ENCODE results near the gene PPARG.

GRCh38 chr3:12142907-12143289 lies 15.8 kb downstream of the TIMP4 start:
- PRO-cap: no peak
- RAMPAGE, long total RNA, 4 experiments: no peak in any of the 4 experiments

DNA sequence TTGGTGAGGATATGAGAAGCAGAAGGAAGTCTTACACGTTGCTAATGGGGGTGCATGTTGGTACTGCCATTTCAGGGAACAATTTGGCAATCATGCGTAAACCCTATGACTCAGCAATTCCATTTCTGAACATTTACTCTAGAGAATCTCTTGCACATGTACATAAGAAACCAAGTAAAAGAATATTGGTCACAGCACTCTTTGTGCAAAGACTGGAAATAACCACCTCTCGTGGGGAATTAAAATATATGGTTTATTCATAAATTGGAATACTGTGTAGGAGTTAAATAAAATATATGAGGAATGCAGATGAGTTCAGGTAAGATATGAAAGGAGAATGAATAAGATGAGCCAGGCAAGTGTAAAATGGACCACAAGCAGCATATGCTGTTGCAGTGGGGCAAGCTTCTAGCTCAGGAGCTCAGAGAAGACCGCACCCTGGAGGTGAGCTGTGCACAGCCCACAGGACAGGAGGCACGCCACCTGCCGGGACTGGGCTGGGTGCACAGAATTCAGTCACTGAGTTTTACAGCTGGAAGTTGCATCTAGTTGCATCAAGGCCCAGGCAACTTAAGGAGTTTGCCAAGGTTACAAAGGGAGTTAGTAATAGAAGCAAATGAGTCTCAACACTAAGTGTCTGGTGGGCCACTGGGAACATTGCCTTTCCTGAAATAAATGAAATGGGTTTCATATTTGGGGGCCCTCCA lies 35.8 kb upstream of the TIMP4 start:
- PRO-cap: no peak
- RAMPAGE, long total RNA, 4 experiments: no peak in any of the 4 experiments

GRCh38 chr3:12288450-12289463 lies at the start of gene PPARG:
PPARG (plus strand) TSS chr3:12289070.
- PRO-cap: bidirectional peak, plus-strand start at chr3:12288552, minus-strand start at chr3:12288593; bidirectional peak, plus-strand start at chr3:12289051, minus-strand start at chr3:12288977
- RAMPAGE, long total RNA, 4 experiments: start-site peak on the plus strand in 2 of 4 experiments, at chr3:12288370-12289075 at its widest, 11 to 47 reads per replicate

- PRO-cap: no peak
- RAMPAGE, long total RNA, 4 experiments: no peak in any of the 4 experiments
Observed at GRCh38 chr3:12289464-12289951, 638 bp downstream of the PPARG start.

DNA sequence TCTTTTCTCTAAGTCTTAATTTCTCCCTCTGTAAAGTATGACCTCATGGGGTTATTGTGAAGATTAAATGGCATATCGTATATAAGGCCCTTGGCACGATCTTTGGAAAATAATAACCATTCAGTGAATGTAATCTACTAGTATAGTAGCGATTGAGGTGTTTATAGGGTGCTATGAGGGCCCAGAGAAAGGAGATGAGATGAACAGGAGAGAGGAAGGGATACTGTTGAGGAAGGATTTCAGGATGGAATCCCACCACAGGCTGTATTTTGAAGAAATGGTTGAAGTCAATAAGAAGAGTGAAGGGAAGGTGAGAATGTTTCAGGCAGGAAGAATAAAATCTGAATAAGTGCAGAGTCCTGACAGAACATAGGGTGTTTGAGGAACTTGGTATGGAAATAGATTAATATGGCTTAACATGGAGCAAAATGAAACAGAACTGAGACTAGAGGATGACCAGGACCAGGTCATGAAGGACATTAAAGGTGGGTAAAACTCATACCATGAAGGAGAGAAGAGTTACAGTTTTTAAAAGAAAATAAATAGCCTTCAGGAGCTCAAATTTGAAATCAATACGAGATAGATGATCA lies 53.7 kb upstream of the TSEN2 start:
- PRO-cap: no peak
- RAMPAGE, long total RNA, 4 experiments: start-site peak on the plus strand in 1 of 4 experiments, centred at positions 138 to 341 of the sequence, 6 to 8 reads per replicate

DNA sequence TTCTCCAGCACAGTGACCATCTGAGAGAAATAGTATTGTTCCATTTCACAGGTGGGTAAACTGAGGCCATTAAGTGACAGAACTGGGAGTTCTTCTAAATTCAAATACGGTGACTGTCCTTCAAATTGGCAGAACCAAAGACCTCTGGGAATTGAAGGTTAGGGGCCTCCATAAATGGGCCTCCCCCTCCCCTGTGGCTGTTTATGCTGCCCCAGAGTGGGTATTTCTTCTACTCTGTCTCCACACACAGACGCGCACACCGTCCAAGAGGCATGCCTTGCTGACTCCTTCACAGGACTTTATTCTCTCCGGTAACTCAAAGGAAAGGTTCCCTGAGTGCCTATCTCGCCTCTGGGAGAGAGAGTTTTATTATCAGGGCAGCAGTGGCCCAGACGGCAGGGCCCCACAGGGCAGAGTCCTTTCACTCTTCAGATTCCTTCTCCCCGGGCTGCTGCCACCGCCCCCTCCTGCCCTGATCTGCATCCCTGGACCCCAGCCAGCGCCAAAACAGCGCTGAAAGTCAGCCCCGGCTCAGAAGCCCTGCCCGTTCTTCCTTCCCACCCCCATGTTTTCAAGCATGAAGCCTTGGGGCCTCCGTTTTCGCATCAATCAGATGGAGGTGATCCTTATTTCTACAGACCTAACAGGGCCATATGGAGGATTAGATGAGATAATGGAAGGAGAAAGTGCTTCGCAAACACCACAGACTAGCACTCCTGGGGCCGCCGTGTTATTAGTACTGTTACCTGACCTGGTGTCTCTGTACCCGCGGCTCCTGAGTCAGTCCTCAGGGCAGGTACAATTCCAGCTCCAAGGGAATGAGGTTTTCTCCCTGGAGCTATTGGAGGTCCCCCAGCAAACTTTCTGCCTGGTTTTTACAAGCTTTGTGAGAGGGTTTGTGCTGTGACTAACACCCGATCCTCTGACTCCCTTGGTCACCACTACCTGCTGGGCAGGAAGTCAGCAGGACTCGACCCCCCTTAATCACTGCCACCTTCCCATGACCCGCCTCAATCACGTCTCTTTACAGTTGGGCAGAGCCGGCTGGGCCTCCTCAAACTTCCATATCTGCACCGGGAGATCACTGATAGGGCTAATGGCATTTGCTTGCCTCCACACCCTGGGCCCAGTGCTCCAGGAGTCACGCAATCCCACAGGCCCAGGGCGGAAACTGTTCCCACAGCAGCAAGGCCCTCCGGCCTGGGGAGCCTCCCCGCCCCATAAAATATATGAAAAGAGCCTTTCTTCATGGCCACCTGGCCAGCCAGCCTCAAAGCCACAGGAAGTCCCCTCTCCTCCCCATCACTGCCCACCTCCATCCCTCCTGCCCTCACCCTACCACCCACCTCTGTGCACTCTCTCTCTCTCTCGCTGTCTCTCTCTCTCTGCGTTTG lies 39.5 kb upstream of the TSEN2 start:
- PRO-cap: bidirectional peak, plus-strand start at position 431 of the sequence, minus-strand start at position 291 of the sequence; bidirectional peak, plus-strand start at position 1,022 of the sequence, minus-strand start at position 943 of the sequence
- RAMPAGE, long total RNA, 4 experiments: no peak in any of the 4 experiments

DNA sequence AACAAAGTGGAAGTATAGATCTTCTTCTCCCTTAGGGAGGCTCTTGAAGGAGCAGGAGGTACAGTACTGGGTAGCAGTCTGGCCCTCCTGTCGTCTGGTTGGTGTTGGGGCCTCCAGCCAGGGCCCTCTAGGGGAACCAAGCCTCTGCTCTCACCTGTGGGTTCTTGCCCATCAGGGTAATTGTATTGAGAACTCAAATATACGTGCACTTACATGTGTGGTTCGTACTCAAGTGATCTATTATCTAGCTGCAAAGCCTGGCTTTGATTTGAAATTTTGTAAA lies 25.9 kb downstream of the MKRN2 start:
- PRO-cap: no peak
- RAMPAGE, long total RNA, 4 experiments: no peak in any of the 4 experiments

GRCh38 chr3:12583161-12583509 lies 26.2 kb downstream of the MKRN2 start:
- PRO-cap: no peak
- RAMPAGE, long total RNA, 4 experiments: no peak in any of the 4 experiments

GRCh38 chr3:12906176-12906457 lies 64.8 kb upstream of the RPL32 start:
- PRO-cap: no peak
- RAMPAGE, long total RNA, 4 experiments: no peak in any of the 4 experiments

DNA sequence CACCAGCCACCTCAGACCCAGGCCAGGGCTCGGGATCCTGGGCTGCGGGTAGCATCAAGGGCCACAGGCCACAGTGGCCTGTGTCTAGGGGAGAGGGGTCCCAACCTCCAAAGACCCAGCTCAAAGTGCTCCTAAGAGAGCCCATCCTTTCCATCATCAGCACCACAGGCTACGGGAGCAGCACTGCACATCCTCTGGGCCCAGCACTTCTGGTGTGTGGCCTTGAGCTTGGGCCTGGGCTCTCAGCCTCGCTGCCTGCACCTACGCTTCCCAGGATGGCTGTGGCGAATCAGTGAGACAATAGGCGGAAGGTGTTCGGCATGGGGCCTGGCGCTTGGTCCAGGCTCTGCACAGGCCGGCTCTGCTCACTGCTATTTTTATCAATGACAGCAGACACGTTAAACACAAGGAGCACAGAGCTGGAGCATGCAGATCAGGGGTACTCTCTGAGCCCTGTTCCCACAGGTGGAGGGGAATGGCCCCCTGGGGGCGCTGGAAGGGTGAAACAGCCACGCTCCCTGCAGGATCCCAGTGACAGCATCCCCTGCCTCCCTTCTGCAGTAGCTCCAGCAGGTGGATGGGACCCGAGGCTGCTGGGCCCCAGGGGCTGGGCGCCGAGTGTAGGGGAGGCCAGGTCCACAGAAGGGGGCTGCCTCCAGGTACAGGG lies 89.9 kb upstream of the RPL32 start:
- PRO-cap: no peak
- RAMPAGE, long total RNA, 4 experiments: no peak in any of the 4 experiments

DNA sequence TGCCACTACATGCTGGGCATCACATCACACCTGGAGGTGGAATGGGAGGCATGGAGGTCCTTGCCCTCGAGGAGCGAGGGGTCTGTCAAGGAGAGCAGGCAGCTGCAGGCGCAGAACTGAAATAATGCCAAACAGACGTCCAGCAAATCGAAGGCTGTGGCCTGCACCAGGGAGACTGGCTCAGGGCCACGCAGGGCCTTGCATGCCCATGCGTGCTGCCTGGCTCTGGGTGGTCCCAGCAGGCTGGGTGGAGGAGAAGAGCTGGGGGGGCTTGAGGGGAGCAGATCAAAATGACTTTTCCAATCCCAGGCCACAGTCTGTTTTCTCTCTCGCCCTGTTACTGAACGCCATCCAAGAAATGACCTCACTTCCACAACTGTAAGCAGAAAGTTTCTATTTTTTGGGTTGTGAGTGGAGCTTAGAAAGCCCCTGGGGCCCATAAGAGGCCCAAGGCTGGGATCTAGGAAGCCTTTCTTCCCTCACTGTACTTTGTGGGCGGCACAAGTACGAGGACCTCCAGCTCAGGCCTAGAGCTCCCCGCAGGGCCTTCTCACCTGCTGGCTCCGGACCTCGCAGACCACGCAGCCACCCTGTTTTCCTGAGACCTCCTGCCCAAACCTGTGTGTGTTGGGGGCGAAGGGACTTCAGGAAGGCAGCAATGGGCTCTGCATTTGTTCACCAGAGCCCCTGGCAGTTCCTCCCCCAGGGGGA lies 97.0 kb upstream of the RPL32 start:
- PRO-cap: no peak
- RAMPAGE, long total RNA, 4 experiments: no peak in any of the 4 experiments

- PRO-cap: no peak
- RAMPAGE, long total RNA, 4 experiments: no peak in any of the 4 experiments
Observed at GRCh38 chr3:12952386-12952913, 111.1 kb upstream of the RPL32 start.

DNA sequence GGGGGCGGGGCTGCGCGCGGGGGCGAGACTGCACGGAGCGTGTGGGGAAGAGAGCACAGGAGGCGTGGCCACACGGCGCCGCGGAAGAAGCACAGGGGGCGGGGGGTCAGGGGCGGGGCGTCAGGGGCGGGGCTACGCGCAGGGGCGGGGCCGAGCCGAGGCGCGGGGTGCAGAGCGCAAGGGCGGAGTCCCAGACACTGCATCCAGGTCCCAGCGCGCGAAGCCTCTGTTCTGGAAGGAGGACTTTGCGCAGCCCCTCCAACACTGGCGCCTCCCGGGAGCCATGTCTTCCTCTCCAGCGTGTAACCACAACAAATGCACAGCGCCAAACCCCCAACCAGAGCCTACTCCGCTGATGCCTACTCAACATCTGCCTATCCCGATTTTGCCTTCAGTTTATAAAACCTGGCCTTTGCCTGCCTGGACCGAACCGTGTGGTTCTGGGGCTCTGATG lies 105.4 kb downstream of the IQSEC1 start:
- PRO-cap: bidirectional peak, plus-strand start at position 179 of the sequence, minus-strand start outside the sequence
- RAMPAGE, long total RNA, 4 experiments: no peak in any of the 4 experiments

GRCh38 chr3:13040350-13040800 lies 32.9 kb downstream of the IQSEC1 start:
- PRO-cap: no peak
- RAMPAGE, long total RNA, 4 experiments: no peak in any of the 4 experiments

GRCh38 chr3:13262476-13262740 lies 157.7 kb downstream of the NUP210 start:
- PRO-cap: no peak
- RAMPAGE, long total RNA, 4 experiments: no peak in any of the 4 experiments

DNA sequence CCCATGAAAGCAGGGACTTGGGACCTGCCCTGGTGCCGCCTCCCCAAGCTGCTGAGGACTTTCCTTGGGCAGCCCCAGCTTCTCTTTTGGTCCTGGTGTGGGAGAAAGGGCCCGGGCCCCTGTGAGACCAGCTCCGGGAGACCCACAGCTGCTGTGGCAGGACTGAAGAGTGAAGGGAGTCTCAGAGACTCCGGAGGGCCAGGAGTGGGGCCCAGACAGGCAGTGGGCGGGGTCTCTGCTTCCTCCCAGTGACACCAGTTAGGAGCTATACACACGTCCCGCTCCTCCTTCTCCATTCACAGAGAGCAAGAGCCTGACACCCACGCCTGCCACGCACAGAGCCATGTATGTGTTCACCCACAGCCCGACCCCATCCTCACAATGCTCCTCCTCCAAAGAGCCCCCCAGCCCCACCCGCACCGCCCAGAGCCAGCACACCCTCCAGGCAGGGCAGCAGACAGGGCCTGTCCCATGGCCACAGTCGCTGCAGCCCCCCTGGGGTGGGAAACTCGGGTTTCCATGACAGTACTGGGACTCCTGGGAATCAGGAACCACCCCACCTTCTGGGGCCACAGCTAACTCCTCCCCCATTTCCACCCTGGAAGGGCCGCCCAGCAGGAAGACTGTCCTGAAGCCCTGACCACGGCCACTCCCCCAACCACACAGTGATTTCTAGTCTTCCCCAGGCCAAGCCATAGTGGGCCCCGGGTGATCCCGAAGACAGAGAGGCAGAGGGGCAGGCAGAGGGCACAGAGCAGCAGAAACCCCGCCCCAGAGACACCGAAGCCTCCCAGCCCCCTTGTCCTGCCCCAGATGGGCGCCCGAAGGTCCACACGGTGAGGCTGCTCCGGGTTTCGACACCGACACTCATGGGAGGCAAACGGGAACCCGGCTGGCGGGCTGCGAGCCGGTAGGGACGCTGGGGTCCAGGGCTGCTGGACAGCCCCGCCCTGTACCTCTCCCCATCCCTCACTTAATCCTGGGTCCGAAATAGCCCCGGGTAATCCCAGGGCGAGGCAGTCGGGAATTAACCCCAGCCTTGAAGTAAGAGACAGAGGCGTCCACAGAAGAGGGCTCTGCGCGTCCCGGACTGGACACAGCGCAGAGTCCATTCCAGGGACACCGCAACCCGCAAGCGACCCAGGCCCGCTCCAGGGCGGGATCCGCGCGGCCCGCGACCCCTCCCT lies 138.6 kb downstream of the NUP210 start:
- PRO-cap: unidirectional peak, plus-strand start at position 295 of the sequence; unidirectional peak, plus-strand start at position 668 of the sequence; unidirectional peak, plus-strand start at position 812 of the sequence
- RAMPAGE, long total RNA, 4 experiments: no peak in any of the 4 experiments

DNA sequence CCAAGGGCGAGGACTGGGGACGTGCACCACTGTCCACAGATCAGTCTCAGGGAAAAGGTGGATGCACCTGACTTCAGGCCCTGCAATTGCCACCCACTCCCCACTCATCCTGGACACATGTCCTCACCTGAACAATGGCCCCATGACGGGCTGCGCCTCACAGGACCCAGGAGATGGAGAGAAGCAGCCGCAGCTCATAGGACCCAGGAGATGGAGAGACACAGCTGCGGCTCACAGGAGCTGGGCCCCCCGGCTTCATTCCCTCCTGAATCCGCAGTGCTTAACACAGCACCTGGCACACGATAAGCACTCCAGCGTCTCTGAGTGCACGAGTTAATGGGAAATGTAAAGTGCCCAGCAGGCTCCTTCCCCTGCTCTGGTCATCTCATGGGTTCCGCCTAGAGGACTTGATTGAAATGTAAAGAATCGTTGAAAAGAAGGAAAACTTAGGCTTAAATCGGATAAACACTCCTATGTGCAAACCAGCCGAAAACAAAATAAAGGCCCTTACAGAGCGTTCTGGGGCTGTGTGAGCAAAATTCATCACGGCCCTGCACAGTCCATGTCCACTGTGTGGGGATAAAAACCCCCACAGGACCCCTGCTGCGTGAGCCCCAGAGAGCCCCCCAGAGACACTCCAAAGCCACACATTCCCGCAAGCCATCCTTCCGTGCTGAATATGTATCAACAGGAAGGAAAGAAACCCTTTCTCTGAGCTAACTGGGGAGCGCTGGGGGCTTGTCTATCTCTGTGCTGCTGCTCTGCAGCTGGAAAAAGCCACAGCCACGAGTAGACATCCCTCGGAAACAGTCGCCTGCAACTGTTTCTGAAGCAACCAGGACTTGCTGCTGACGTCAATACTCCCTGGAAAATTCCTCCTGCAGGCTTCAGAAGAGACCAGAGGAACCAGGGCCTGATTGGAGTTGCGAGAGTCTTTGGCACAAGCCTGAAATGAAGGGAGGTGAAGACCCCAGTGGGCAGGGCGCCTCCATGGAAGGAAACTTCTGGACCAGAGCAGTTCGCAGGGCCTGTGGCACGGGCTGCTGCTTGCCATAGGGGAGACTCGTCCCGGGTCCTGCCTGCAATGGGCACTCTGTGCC lies 72.8 kb downstream of the NUP210 start:
- PRO-cap: no peak
- RAMPAGE, long total RNA, 4 experiments: no peak in any of the 4 experiments

- PRO-cap: no peak
- RAMPAGE, long total RNA, 4 experiments: no peak in any of the 4 experiments
Observed at GRCh38 chr3:13415342-13416219, 4.5 kb downstream of the NUP210 start.

DNA sequence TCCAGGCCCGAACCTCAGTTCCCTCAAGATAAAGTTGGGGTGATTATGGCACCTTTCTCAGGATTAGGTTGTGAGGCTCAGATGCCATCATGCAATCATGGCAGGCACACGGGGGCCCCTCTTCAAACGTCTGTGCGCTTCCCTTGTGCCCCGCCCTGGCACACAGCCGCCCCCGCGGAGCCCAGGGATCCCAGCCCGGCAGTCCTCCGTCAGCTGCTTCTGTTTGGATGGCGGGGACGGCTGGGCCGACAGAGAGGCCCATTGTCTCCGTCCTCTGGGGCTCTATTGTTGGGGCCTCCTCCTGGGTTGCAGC lies 864 bp upstream of the HDAC11 start:
- PRO-cap: unidirectional peak, plus-strand start at position 212 of the sequence
- RAMPAGE, long total RNA, 4 experiments: no peak in any of the 4 experiments

GRCh38 chr3:13553451-13553939 lies 4.6 kb downstream of the FBLN2 start:
- PRO-cap: bidirectional peak, plus-strand start at chr3:13553801, minus-strand start at chr3:13553519
- RAMPAGE, long total RNA, 4 experiments: no peak in any of the 4 experiments

Data from Peyer's patch (tissue), 4 donors.